ENCODE results near the genes USHBP1, NIBAN3 and PIK3R2.

- PRO-cap = bidirectional peak, plus-strand start at chr19:17264861, minus-strand start at chr19:17264745
These were observed at the start of gene USHBP1 for GRCh38 chr19:17264292-17265045. Gene USHBP1 (minus strand): TSS chr19:17264745.

DNA sequence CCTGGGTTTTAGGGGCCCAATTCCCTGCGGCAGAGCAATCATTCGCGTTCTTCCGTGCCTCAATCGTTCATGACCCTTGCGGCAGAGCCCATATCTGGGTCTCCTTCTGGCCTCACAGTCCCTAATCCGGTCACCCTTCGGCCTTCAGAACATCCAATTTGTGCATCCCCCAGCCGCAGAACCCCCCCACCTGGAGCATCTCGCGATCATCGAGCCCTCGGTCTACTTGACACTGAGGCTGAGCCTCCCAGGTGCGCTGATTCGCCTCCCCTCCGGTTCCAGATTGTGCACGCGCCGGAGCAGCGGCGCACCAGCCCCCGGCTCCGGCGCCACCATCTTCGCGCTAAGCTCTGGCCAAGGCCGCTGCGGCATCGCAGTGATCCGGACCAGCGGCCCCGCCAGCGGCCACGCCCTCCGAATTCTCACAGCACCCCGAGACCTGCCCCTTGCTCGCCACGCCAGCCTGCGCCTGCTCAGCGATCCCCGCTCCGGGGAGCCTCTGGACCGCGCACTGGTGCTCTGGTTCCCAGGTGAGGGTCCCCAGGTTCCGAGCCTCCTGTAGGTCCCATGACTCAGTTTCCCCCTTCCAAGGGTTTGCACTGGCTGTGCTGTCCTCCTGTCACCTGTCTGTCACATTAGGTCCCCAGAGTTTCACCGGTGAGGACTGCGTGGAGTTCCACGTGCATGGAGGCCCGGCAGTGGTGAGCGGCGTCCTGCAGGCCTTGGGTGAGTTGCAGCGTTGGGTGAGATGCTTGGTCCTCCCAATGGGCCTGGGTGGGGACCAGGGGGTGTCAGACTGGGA lies 574 bp downstream of the GTPBP3 start:
- PRO-cap = bidirectional peak, plus-strand start at position 281 of the sequence, minus-strand start at position 352 of the sequence

DNA sequence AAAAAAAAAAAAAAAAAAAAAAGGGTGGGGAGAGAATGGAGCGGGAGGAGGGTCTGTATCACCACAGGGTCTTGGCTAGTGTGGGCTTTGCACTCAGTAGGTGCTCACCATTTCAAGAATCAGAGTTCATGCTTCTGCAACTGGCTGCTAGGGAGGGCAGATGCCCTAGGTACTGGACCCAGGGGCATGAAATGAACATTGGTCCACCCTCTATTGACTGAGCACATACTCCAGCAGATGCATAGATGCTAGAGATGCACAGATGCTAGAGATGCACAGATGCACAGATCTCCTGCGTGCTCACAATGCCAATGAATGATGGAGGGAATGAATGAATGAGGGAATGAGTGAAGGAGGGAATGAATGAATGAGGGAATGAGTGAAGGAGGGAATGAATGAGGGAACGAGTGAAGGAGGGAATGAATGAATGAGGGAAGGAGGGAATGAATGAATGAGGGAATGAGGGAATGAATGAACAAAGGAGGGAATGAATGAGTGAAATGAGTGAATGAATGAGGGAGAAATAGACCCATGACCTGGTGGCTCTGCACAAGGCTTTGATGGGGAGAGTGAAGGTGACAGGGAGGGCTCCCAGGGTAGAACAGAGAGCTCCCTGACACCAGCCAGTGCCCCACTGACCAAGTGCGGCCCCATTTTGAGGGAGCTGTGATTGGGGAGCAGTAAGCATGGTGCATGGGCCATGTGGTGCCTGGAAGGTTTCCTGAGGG lies 12.5 kb downstream of the SLC27A1 start:
- PRO-cap = no peak

DNA sequence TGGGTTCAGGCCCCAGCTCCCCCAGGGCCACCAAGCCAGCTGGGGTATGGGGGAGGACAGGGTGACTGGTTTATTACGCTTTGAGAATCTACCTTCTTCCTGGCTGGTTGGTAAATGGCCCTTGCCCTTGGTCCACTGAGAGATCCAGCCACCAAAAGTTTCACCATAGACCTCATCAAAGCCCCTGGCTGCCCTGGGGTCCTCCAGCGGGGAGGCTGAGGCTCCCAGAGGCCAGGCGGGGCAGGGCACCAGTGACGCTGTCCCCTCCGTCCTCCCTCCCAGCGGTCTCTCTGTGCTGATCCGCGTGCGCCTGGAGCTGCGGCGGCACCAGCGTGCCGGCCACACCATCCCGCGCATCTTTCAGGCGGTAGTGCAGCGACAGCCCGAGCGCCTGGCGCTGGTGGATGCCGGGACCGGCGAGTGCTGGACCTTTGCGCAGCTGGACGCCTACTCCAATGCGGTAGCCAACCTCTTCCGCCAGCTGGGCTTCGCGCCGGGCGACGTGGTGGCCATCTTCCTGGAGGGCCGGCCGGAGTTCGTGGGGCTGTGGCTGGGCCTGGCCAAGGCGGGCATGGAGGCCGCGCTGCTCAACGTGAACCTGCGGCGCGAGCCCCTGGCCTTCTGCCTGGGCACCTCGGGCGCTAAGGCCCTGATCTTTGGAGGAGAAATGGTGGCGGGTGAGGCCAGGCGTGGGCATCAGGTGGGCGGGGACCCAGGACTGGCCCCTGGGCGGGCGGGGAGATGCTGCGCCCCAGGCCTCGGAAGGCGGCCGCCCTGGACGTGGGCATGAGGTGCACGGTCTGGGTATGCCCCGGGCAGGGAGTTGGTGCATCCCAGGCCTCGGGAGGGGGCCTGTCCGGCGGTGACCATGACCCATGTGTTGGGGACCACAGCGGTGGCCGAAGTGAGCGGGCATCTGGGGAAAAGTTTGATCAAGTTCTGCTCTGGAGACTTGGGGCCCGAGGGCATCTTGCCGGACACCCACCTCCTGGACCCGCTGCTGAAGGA lies 16.3 kb downstream of the SLC27A1 start:
- PRO-cap = no peak

GRCh38 chr19:17515935-17516462 lies 4.5 kb downstream of the PGLS start:
- PRO-cap = no peak

GRCh38 chr19:17526860-17527853 lies at the start of gene NIBAN3:
Gene NIBAN3 (plus strand): TSS chr19:17527267.
- PRO-cap = no peak

- PRO-cap = no peak
These were observed 6.6 kb upstream of the INSL3 start for GRCh38 chr19:17827941-17828381.

DNA sequence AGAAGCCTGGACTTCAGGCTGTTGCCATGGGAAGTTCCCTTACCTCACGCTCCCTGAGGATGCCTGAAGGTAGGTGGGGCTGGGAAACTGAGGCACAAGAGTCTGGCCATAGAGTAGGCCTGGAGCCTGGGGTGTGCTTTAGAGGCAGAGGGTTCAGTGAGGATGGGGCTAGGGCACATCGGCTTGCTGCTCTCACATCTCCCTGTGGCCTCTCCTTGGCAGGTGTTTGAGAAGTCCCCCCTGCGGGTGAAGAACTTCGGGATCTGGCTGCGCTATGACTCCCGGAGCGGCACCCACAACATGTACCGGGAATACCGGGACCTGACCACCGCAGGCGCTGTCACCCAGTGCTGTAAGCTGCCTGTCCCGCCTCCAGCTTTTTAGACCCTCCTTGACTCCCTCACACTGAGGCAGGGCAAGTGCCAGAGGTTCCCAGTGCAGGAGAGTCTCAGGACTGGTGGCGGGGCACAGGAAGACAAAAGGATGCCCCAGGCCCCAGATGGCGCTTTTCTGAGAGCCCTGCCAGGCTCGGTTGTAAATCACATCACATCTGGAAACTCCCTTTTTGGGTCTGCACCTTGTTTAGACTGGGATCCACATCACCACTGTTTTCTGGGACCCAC lies 2.3 kb downstream of the RPL18A start:
- PRO-cap = no peak

GRCh38 chr19:17883535-17884102 lies 11.9 kb downstream of the SLC5A5 start:
- PRO-cap = no peak

DNA sequence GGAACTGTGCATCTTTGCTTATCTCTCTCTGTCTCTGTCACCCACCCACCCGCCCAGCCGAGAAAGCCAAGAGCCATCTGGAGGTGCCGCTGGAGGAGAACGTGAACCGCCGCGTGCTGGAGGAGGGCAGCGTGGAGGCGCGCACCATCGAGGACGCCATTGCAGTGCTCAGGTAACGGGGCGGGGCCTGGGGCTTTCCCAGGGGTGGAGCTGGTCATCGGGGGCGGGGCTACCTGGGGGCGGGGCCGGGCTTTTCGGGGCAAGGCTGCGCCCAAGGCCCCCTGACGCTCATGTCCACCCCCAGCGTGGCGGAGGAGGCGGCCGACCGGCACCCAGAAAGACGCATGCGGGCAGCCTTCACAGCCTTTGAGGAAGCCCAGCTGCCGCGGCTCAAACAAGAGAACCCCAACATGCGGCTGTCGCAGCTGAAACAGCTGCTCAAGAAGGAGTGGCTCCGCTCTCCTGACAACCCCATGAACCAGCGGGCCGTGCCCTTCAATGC lies 10.4 kb downstream of the CCDC124 start:
- PRO-cap = unidirectional peak, minus-strand start at position 170 of the sequence

- PRO-cap = bidirectional peak, plus-strand start at chr19:17952285, minus-strand start at chr19:17951951
These were observed 15.2 kb upstream of the KCNN1 start for GRCh38 chr19:17951412-17952396.

GRCh38 chr19:17997910-17998846 lies 9.8 kb upstream of the ARRDC2 start:
- PRO-cap = no peak

- PRO-cap = no peak
These were observed 15.7 kb downstream of the ARRDC2 start for GRCh38 chr19:18023406-18024266.

DNA sequence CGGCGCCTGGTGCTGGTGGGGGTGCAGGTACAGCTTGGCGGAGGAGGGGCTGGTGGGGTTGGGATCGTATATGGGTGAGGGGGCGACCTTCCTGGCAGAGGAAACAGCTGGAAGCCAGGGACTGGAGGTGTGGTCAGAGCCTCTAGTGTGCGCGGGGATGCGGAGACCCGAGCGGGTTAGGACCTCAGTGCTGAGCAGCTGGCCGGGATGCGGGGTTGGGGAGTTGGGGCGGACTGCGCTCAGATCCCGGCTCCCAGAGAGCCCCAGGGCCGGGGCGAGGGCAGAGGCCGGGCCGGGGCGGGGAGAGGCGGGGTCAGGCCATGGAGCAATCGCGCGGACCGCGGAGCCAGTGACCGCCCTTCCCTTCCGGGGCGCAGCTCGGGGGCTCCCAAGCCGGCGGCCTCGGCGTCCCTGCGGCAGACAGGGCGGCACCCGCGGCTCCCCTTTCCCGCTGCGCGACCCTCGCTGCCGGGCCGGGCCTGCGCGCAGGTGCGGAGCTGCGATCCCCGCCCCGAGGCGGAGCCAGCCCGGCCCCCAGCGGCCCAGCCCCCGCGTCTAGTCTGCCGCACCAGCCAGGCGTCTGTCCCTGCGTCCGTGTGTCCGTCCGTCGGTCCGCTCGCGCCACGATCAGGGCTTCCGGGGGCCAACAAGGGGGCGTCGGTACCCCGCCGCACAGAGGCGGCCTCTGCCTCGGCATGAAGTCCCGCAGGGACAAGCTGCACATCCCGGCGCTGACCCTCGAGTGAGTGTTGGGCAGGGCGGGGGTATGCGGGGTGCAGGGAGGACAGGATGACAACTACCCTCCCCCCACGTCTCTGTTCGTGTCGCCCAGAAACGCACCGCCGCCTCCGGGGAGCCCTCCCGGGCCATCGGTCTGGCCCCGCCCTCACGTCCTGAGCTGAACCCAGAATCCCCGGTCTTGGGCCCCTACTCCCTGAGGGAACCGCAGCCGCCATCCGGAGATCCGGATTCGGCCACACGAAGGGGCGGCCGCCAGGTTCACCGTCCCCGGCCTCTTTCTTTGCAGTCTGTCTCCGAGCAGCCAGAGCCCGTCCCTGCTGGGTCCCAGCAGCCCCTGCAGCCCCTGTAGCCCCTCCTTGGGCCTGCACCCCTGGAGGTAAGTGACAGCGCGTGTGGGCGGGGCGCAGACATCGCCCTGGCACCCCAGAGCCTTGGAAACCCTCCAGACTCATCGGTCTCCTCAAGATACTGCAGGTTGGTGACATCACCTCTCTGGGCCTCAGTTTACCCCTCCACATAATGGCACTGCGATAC lies 12.5 kb downstream of the MAST3 start:
- PRO-cap = bidirectional peak, plus-strand start at position 256 of the sequence, minus-strand start at position 280 of the sequence; bidirectional peak, plus-strand start at position 349 of the sequence, minus-strand start at position 467 of the sequence; unidirectional peak, minus-strand start at position 1,019 of the sequence; unidirectional peak, minus-strand start at position 1,088 of the sequence

DNA sequence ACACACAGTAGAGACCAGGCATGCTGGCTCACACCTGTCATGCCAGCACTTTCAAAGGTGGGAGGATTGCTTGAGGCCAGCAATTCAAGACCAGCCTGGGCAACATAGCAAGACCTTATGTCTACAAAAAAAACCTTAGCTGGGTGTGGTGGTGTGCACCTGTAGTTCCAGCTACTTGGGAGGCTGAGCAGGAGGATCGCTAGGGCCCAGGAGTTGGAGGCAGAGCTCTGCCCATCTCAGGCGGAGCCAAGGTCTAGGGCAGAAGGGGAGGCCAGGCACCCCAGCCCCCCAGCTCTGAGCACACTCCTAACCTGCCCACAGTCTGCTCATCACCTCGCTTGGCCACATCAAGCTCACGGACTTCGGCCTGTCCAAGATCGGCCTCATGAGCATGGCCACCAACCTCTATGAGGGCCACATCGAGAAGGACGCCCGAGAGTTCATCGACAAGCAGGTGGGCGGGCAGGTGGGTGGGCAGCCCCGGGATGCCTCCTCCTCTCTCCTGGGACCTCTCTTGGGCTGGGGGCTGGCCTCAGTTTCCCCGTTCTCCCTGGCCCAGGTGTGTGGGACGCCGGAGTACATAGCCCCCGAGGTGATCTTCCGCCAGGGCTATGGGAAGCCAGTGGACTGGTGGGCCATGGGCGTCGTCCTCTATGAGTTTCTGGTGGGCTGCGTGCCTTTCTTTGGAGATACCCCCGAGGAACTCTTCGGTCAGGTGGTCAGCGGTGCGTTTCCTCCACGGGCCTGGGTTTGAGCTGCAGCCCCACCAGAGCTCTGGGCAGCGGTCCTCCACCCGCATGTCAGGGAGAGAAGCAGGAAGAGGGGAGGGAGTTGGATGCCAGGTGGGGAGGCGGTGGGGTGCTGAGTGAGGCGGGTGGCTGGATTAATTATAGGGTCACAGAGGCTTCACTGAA lies 18.4 kb upstream of the PIK3R2 start:
- PRO-cap = no peak

GRCh38 chr19:18152321-18153405 lies at the start of gene PIK3R2:
Gene PIK3R2 (plus strand): TSS chr19:18153163.
- PRO-cap = bidirectional peak, plus-strand start at chr19:18152761, minus-strand start at chr19:18152524; bidirectional peak, plus-strand start at chr19:18153195, minus-strand start at chr19:18152979

GRCh38 chr19:18193539-18194436 lies 770 bp downstream of the MPV17L2 start:
- PRO-cap = unidirectional peak, minus-strand start at chr19:18193657

- PRO-cap = unidirectional peak, minus-strand start at chr19:18220712; unidirectional peak, plus-strand start at chr19:18221121
These were observed 5.5 kb downstream of the PDE4C start for GRCh38 chr19:18220509-18221327.

GRCh38 chr19:18271173-18271795 lies 3.0 kb downstream of the IQCN start:
- PRO-cap = no peak

- PRO-cap = unidirectional peak, minus-strand start at chr19:18292495; unidirectional peak, minus-strand start at chr19:18292782
These were observed 11.3 kb upstream of the JUND start for GRCh38 chr19:18292436-18293342.

Data from WTC11 (cell line).